ENCODE measurements around a stretch of chr2.

GRCh38 chr2:189670256-189670781 lies 4.2 kb upstream of the ANKAR start:
- PRO-cap, 2 experiments = no peak in any of the 2 experiments

DNA sequence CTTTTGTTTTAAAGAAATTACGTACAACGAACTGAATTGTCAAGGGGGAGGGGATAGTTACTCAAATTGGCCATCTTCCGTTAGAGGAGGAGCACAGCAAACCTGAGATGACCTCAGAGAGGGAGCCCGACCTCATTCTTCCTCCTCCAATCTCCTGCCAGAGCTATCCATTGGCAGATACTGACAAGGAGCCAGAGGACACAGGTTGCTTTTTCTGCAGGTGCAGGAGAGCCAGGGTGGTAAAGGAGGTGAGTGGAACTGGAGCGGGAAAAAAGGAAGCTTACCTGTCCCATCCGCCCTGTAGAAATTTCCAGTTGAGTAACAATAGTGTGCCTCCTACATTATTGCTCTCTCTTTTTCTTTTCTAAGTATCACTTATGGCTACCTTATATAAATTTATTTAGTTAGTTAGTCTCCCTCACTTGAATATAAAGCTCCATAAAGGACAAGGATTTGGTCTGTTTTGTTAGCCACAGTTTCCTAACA lies 24.2 kb downstream of the ANKAR start:
- PRO-cap, 2 experiments = peak in 1 of 2 experiments; most common plus-strand start position 176 of the sequence (in 1)

- PRO-cap, 2 experiments = peak in 1 of 2 experiments; most common plus-strand start chr2:189783573 (in 1); most common minus-strand start chr2:189783548 (in 1)
Measured at GRCh38 chr2:189783233-189783668, 888 bp downstream of the ORMDL1 start.

- PRO-cap, 2 experiments = no peak in any of the 2 experiments
Measured at GRCh38 chr2:189854799-189855259, 70.6 kb downstream of the PMS1 start.

GRCh38 chr2:190181880-190182616 lies 1.4 kb downstream of the C2orf88 start:
- PRO-cap, 2 experiments = no peak in any of the 2 experiments

GRCh38 chr2:190221654-190221853 lies 40.9 kb downstream of the C2orf88 start:
- PRO-cap, 2 experiments = no peak in any of the 2 experiments

- PRO-cap, 2 experiments = no peak in any of the 2 experiments
Measured at GRCh38 chr2:190442126-190443127, 34.3 kb downstream of the MFSD6 start.

- PRO-cap, 2 experiments = no peak in any of the 2 experiments
Measured at GRCh38 chr2:190477771-190478618, 56.5 kb downstream of the NEMP2 start.

- PRO-cap, 2 experiments = no peak in any of the 2 experiments
Measured at GRCh38 chr2:190504905-190505335, 29.6 kb downstream of the NEMP2 start.

DNA sequence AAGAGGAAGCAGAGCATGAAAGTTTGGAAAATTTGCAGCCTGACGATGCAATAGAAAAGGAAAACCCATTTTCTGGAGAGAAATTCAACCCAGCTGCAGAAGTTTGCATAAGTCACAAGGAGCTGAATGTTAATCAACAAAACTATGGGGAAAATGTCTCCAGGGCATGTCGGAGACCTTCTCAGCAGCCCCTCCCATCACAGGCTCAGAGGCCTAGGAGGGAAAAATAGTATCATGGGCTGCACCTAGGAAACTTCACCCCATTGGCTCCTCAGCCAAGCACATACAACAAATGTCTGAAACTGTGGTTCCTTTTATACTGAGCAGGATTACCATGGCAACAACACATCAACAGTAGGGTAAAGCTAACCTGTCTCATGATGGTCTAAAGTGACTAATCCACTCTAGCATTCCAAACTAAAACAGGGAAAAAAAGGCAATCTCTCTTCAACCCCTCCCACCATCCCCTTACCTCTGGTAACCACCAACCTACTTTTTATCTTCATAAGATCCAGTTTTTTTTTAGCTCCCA lies 3.2 kb upstream of the NEMP2 start:
- PRO-cap, 2 experiments = peak in 2 of 2 experiments; most common minus-strand start position 287 of the sequence (in 2)

DNA sequence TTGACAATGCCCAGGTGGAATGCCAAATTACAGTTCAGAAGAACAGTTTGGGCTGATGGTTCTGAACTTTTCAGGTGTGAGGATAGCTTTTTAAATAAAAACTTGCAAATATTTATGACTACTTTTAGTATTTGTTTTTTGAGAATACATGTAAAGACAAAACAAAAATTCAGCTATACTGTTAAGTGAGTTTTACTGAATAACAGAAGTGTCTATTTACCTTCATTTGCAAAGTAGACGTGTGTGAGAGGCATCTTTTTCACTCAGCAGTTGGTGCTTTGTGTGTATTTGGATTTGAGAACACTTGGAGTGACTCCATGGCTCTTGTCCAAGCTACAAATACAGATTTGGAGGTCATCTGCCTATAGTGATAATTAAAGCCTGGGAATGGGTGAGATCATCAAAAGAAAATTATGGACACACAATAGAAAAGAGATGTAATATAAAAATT lies 6.1 kb downstream of the NAB1 start:
- PRO-cap, 2 experiments = no peak in any of the 2 experiments

GRCh38 chr2:190760415-190760777 lies 111.5 kb downstream of the NAB1 start:
- PRO-cap, 2 experiments = no peak in any of the 2 experiments

GRCh38 chr2:190845693-190846008 lies 35.0 kb upstream of the GLS start:
- PRO-cap, 2 experiments = no peak in any of the 2 experiments

GRCh38 chr2:190882432-190883182 lies 2.0 kb downstream of the GLS start:
- PRO-cap, 2 experiments = no peak in any of the 2 experiments

DNA sequence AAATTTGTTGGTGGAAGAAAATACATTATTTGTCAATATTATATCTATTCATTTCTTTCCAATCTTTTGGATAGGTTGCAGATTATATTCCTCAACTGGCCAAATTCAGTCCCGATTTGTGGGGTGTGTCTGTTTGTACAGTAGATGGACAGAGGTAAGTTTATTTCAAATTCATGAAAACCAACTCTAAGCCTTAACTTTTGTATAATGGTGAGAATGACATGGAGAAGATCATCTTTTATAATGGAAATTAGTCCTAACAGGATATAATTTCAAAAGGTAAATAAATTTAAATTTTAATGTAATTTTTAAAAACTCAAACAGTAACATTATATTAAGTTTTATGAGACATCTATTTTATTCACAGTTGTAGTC lies 21.2 kb downstream of the GLS start:
- PRO-cap, 2 experiments = no peak in any of the 2 experiments

- PRO-cap, 2 experiments = no peak in any of the 2 experiments
Measured at GRCh38 chr2:190912383-190912988, 31.9 kb downstream of the GLS start.

- PRO-cap, 2 experiments = no peak in any of the 2 experiments
Measured at GRCh38 chr2:190932714-190933418, 52.2 kb downstream of the GLS start.

GRCh38 chr2:190933577-190934230 lies 53.1 kb downstream of the GLS start:
- PRO-cap, 2 experiments = no peak in any of the 2 experiments

DNA sequence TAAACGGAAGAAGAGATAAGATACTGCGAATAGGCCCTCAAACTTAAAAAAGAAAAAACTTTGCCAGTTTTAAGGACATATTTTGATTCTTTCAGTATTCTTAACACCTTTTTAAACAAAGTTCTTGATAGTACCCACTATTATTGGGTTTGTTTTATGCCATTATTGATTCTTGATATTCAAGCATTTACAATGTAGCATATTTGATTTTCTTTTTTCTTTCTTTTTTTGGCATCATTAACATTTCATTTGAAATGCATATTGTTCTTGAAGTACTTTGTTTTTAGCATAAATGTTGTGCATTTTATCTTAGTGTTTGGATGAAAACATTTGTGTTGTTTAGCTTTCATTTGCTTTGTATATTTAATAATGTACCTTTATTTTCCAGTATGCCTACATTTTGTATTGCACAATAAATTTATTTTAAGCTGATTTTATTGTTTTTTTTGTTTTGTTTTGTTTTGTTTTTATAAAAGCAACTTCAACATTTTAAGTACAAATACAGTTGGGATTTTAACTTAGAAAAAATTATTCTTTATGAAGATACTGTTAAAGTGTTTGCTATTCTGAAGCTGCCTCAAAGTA lies 54.3 kb downstream of the GLS start:
- PRO-cap, 2 experiments = no peak in any of the 2 experiments

DNA sequence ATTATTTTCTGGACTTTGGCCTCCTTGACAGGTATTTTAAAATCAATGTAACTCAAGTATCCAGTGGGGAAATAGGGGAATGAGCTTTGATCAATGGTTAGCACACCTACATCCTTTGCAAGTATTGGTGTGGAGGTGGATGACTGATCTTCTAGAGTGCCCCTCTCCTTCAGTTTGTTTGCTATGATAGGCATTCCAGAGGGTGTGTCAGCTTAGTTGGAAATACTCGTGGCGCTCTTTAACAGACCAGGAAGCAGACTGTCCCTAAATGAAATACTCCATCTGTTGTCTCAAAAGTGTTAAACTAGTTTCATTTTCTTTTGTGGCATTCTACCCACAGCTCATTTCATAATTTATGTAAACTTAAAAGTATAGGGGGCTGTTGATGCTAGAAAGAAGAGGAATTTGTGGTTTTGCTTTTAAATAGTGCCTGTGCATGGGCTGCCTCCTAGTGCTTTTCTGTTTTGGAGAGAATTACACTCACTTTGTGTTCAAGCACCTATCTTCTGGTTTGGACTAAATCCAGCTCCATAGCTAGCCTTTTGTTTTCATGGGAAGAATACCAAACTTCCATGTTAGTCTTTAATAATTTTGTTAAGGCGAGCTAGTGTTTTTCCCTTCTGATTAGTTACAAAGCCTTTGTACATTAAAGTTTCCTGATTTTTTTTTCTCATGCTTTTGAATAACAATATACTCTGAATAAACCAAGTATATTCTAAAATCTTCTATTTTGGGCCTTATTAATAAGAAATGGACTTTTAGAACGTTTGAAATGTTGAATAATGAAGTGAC lies 66.1 kb downstream of the STAT1 start:
- PRO-cap, 2 experiments = peak in 2 of 2 experiments; most common minus-strand start position 260 of the sequence (in 2)

Measured in cytotoxic T cell (primary cell).